Mesenchymal stem cell of Wharton's jelly (primary cell): ENCODE results near the gene PARD6B.

- CAGE, long polyA plus RNA: no peak
Observed at GRCh38 chr20:50372564-50373054, 137.6 kb upstream of the PTPN1 start.

DNA sequence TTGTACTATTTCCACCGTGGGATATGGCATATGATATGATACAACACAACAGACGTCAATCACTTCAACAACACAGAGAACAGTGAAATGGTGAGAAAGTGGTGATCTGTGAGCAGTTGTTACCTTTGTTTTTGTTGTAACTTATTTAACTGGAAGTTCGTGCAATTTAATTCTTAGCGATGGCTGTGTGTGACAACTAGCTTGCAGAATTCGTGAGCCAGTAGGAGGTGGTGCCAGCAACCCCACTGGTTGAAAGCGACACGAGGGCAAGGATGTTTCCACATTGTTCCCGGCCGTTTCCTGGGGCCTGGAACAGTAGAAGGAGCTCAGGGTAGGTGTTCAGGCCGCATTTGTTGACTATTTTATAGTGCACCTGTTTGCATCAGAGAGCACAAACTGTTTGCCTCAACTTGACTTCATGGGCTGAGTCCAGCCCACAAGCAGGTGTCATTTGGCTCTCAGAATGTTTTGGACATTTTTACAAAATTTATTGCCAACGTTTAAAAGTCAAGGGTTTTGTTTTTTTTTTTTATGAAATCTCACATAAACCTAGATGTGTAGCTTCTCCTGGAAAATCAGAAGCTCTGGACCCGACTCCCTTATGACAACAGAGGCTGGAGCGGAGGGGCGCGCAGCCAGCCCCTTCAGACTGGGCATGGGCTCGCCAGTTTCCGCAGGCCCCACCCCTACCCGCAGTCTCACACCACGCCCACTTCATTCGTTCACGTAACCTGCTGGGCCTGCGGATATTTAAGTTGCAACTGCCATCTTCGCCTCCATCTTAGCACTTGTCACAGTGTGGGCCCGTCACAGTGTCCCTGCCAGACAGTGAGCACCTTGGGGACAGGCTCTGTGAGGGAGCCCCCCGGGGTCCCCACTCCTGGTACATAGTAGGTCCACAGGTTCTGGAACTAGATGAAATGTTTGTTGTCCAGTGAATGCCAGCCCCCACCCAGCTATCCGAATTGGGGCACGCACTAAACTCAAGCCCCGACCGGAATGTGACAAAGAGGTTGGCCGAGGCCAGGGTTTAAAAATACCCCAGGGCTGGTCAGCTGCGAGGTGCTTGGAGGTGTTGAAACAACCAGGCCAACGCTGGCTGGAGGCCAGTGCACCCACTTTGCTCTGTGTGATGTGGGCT is 111.8 kb upstream of the PTPN1 start:
- CAGE, long polyA plus RNA: no peak

DNA sequence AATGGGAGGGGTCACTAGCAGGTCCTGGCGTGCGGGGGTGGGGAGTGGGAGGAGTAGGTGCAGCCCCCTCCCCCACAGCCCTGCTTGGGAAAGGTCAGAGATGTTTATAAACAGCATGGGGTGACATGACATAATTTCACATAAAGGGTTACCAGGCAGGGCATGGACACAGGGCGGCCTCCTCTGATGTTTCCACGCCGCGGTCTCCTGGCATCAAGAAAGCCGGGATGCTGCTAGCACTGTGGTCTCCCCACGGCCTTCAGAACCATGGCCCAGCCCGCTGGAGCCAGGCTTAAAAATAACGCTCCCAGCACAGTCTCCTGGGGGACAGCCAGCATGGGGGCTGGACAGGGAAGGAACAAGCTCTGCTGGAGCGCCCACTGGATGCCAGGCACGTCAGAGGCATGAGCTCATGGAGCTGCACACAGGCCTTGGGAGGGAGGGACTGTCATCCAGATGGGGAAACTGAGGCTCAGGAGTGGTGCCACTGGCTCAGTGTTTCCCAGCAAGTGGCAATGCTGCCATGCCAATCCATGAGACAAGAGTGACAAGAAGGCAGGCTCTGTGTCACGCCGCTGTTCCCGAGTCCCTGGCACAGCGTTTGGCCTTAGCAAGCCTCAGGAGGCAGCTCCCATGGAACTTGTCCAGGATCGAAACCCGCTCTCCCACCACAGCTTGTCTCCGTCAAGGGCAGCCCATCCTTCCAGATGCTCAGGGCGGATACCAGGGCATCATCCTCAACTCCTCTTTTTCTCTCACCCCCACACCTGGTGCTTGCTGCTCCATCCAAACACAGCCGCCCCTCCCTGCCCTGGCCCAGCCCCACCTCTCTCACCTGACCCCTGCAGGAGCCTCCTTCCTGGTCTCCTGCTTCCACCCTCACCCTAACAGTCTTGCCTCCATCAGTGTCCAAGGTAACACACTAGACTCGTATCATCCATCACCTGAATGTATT is 110.8 kb upstream of the PTPN1 start:
- CAGE, long polyA plus RNA: no peak

DNA sequence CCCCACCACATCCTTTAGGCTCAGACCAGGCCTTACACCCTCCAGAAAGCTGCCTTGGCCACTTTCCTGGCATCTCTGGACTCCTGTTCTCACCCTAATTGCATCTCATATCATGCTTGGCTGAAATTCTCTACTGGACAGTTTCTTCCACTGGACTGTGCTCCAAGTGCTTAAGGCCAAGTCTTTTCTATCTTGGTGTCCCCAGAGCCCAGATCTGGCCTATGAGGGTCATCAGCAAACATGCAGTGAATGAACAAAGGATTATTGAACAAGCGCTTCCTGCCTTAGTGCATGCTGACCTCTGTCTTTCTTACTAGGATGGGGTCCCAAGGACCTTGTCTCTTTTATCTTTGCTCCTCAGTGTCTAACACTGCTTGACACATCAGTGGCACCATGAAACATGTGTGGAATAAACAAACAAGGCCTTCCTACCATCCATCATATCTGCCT is 104.5 kb upstream of the PTPN1 start:
- CAGE, long polyA plus RNA: no peak

- CAGE, long polyA plus RNA: no peak
Observed at GRCh38 chr20:50416542-50417411, 93.4 kb upstream of the PTPN1 start.

DNA sequence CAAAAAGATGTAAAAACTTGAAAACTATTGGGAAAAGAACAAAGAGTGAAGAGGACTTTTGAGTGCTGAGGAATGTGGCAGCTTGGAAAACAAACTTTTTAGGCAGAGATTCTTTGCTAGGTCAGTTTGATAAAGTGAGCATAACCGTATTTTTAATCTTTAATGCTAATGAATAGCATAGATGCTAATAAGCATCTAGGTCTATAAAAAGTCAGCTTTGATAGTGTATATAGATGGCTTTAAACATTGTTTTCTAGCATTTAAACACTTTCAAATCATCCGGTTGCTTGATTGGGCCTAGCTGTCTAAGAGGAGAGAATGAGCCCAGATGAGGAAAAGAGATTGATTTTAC is 2.8 kb downstream of the PTPN1 start:
- CAGE, long polyA plus RNA: no peak

- CAGE, long polyA plus RNA: no peak
Observed at GRCh38 chr20:50520540-50521281, 10.5 kb downstream of the PTPN1 start.

DNA sequence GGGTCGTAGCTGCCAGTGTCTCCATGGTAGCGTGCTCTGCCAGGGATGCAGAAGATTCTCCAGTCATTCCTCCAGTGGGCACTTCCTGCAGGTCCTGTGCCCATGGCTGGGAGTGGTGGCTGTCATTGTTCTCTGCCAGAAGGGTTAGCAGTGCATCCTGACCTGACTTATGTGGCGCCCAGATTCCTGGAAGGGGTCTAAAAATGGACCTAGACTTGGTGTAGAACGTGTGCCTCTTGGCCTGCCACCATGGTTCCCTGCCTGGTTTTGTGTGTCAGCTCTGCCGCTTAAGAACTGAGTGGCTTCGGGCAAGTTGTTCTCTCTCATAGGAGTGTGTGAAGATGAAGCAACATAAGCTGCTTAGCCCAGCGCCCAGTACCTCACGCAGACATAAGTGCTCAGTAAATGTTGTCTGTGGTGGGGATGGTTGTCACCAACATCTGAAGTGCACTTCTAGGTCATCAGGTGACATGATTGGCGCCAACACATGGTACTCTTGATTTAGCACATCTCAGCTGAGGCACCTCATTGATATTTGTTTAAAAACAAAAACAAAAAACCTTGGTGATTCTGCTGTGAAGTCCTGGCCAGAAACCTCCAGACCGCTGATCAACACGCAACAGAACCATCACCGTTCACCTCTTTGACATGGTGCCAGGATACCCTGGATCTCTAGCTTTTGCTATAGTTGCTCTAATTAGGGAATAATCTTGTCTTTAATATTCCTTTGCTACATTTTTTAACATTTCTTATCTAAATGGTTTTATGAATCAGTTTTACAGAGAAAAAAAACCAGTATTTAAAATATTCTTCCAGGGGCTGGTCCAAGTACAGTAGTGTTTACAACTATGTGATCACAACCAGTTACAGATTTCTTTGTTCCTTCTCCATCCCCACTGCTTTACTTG is 52.3 kb downstream of the PTPN1 start:
- CAGE, long polyA plus RNA: no peak

DNA sequence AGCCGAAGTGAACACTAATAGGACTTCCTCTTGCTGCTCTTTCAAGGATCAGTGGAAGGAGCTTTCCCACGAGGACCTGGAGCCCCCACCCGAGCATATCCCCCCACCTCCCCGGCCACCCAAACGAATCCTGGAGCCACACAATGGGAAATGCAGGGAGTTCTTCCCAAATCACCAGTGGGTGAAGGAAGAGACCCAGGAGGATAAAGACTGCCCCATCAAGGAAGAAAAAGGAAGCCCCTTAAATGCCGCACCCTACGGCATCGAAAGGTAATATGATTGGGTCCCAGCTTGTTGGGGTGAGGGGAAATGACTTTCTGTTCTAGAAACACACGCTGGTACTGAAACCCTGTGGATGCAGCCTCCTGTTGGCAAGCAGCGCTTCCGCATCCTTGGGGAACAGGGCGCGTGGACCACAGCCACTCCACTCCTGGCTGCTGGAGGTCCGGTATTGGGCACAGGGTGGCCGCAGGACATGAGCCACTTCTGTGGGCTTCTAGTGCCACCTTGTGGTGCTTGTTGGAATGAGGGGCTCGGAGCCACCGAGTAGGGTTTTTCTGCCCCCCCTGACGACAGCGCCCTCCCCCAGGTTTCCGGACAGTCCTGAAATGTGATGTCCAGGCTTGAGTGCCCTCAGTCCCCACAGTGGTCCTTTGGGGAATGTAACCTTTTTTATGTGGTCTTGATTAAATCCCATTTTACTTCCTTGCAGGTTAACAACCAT is 69.6 kb downstream of the PTPN1 start:
- CAGE, long polyA plus RNA: no peak

GRCh38 chr20:50588008-50588548 is 77.9 kb downstream of the PTPN1 start:
- CAGE, long polyA plus RNA: no peak

DNA sequence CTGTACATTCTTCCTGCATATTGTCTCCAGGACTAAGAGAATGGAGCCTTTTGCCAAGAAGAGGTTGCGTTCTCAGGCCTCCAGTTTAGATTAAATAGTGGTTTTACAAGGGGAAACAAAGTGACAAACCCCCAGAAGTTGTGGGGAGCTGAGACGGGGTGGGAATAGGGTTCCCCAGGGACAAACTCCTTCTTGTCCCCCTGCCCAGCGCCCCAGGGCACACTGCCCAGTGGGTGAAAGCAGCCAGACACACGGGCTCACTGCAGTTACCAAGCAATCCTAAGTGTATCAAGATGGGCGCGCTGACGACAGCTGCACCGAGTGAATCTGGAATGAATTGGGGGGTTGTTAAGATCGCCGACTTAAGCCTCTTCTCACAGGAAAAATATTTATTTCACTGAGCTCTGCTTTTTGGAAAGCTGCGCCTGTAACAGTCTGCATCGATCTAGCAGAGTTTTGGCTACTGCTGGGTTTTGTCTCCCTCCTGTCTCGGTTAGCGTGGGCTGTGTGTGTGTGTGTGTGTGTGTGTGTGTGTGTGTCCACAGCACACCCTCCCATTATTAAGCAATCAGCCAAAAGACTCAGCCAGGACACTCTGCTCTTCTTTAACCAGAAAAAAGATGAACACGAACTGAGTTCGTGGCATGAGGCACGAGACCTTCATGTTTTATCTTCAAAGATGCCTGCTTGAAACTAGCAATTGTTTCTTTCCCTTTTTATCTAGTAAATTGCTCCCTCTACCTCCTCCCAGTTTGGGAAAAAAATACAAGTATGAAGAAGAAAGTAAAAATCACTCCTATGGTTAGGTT is 36.0 kb downstream of the RIPOR3 start:
- CAGE, long polyA plus RNA: no peak

- CAGE, long polyA plus RNA: no peak
Observed at GRCh38 chr20:50731239-50732210, at the start of gene PARD6B. TSS of gene PARD6B (plus strand) at chr20:50731580.

GRCh38 chr20:50840573-50841037 is 45.7 kb downstream of the BCAS4 start:
- CAGE, long polyA plus RNA: no peak

GRCh38 chr20:50897118-50897964 is 33.9 kb downstream of the ADNP start:
- CAGE, long polyA plus RNA: no peak

GRCh38 chr20:50920963-50922068 is 9.9 kb downstream of the ADNP start:
- CAGE, long polyA plus RNA: no peak

GRCh38 chr20:50957296-50958197 is 785 bp downstream of the DPM1 start:
- CAGE, long polyA plus RNA: no peak

DNA sequence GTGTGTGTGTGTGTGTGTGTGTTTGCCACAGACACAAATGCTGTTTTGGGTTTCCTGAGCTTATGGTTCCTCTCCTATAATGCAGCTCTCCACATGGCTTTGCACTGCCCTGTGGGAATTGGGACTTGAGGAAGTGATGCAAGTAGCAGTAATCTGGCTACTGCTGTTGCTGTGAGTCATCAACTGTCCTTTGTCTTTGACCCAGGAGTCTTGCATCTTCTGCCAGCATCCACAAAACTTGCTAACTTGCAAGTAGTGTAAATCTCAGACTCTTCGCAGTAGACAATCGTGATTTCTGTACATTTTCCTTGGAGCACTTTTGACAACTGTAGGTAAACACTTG is 10.8 kb upstream of the KCNG1 start:
- CAGE, long polyA plus RNA: no peak

DNA sequence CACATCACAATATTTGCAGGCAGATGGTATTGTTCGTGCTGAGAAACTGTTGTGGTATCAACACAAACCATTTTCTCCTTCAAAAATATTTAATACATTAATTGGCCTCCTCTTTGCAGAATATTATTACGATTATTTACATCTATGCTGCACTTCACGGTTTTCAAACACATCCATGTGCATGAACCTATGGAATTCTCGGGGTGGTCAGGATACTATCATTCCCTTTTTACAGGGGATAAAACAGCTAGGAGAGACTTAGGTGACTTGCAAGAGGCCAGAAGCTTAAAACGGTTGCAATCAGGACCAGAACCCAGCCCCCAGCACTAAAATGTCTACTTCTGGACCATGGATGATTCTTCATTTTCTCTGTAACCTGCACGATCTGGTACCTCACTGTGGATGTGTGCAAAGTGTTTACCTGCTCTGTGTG is 85.0 kb upstream of the KCNG1 start:
- CAGE, long polyA plus RNA: no peak

DNA sequence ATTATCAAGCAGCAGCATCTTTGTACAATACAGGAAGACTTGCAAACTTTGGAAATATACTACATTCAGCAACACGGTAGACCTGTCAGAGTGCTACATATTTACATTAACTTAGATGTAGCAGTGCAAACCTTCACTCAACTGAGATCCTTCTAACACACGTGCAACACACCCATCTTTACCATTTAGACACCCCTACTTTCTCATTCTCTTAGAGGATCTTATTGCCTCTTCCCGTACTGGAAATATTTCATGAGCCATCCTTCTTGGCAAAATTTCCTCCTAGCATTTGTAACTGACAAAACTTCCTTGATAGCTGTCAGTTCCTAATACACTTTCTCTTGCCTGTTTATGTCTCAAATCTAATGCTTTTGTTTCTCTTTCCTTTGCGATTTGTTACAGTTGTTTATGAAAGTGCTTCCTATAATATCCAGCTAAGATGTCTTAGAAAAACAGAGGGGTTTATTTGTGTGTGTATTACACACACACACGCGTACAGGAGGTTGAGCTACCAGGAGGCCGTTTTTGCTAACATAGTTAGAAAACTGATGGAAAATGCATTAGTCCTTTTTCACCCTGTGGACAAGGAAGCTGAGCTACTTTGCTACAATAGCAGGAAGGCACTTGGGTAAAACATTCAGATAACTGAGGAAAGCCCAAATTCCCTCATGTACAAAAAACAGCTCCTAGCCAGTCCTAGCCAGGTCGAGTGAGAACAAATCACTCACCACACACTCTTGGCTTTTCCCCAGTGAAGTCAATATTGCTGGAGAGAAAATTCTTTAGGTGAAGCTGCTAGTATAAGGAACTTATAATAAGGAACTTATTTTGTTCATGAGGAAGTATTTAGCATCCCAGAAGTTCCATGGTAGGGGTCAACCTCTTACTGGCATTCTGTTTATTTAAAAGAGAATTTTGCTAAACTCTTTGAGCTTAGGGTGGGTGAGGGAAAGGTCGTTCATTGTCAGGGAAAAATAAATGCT is 153.6 kb downstream of the NFATC2 start:
- CAGE, long polyA plus RNA: no peak

DNA sequence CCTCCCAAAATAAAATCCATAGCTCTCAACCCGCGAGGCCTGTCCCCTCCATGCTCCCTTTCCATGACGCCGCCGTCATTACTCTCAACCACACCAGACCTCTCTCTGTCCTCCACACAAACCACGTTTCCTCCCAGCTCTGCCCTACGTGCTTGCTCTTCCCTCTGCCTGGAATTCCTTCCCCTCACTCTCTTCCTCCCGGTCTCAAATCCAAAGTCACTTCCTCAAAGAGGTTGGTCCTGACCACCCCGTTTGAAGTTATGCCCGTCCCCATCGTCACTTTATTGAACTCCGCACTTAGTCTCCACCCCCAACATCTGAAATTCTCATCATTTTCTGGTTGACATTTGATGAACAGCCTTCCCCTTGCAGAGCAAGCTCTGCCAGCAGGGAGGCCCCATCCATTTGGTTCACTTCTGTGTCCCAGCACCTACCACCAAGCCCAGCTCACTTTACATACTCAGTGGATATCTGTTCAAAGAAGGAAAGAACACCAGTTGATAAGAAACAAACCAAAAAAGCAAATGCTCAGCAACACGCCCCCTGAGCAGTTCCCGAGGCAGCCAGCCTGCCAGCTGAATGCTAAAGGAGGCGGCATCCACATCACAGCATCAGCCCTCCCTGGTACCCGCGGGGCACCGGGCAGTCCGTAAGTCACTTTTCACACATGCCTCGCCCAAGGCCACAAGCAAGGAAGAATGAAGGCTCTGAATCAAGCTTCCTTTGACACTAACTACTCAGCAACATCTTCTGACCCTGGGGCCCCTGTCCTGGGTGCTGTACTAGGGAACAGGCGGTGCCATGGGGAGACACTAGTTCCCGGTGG is 125.0 kb downstream of the NFATC2 start:
- CAGE, long polyA plus RNA: no peak